ENCODE measurements around a stretch of chr17.

- CAGE, long polyA plus RNA, result no peak
- RRBS, result under 1% methylated on average over 2 of the region's 37 CpGs
Observed at GRCh38 chr17:45161326-45161760, 332 bp upstream of the HEXIM2 start.

GRCh38 chr17:45169280-45169883 is 7.7 kb downstream of the HEXIM2 start:
- CAGE, long polyA plus RNA, result no peak
- RRBS, result 90% methylated on average over 17 of the region's 33 CpGs

GRCh38 chr17:45171831-45172517 is 10.3 kb downstream of the HEXIM2 start:
- CAGE, long polyA plus RNA, result no peak
- RRBS, result 43% methylated on average over 3 of the region's 15 CpGs

DNA sequence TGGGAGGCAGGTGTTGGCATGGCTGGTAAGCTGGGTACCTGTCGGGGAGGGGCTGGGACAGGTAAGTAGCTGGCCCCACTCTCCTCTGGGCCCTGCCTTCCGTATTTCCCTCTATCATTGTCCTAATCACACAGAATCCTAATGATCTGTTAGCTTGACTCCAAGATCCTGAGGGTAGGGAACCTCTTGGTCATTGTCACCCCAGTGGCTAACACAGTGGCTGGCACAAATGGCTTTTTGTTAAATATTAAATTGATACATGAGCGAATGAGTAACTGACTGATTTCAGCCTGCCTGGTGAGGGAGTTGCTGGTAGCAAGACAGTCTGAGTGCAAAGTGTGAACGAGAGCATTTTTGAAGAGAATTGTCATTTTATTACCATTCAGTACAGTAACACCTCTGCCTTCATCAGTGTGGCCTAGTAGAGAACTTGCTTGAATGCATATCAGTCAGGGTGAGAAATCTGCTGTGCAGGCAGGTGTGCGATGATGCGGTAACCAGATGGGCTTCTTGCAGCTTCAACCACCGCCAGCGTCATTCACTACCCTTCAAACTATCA is 28.8 kb downstream of the HEXIM2 start:
- CAGE, long polyA plus RNA, result no peak
- RRBS, result no CpG with 5 or more reads among the region's 8 CpGs

DNA sequence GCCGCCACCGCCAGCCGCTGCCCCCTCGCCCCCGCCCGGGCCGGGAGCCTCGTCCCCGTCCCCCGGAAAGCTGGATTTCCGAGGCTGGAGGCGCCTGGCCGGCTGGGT is 176 bp downstream of the FMNL1 start:
- CAGE, long polyA plus RNA, result no peak
- RRBS, result 2% methylated on average over 9 of the region's 13 CpGs

- CAGE, long polyA plus RNA, result no peak
- RRBS, result 9% methylated on average over 44 of the region's 49 CpGs
Observed at GRCh38 chr17:45222115-45222609, 477 bp downstream of the FMNL1 start.

GRCh38 chr17:45228716-45229682 is 7.3 kb downstream of the FMNL1 start:
- CAGE, long polyA plus RNA, result no peak
- RRBS, result no CpG with 5 or more reads among the region's 19 CpGs

DNA sequence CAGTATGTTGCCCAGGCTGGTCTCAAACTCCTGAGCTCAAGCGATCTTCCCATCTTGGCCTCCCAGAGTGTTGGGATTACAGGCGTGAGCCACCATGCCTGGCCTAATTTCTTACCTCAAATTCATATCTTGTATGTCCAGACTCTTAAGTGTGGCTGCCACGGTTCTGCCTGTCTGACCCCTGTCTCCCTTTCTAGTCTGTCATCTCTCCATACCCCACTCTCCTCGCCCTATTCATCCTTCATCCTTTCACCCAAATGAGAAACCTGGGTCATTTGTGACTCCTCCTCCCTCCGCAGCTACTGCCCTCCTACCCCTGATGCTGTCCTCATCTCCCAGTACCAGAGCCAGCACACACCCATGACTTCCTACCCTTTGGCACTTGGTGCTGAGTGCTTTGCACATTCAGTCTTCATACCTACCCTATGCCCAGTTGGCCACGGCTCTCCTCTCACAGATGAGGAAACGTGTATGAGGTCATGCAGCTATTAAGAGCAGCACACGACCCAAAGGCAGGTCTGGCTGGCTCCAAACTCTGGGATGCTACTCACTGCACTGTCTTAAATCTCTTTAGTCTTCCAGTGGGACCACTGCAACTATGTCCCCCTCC is 1.7 kb downstream of the SPATA32 start:
- CAGE, long polyA plus RNA, result no peak
- RRBS, result no CpG with 5 or more reads among the region's 8 CpGs

DNA sequence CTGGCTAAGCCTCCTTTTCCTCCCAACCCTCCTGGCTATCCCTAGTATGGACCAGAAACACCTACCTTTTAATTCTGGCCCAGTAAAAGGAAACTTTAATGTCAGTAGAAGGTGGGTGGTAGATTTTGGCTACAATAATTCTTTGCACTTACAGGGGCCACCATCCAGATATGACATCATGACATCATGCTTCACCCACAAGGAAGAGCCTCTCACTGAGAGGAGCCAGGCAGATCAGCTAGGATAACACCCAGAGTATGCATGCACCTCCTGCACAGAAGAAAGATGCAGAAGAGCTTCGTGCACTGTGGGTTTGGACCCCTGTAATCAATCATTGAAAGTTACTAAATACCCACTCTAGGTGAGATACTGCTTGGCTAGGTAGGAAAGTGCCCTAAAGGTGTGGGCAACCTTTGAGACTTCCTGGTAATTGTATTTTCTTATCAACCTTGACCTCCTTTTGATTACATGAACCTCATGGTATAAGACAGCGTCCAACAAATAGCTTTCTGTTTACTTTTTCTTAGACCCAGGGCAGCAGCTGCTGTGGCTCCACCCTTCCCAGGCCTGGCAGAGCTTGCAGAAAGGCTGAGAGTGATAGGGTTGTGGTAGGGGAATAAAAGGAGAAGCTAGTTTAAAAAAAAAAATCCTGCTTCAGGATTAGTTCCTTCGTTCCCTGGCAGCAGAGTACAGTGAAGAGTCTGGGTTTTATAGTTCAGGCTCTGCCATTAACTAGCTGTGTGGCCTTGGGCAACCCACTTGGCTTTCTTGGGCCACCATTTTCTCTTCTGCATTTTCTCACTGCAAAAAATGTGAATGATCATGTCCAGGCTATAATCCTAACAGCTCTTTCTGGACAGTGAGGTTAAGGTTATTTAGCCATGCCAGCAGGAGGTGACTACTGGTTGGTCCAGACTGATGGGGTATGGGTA is 6.2 kb downstream of the MAP3K14 start:
- CAGE, long polyA plus RNA, result no peak
- RRBS, result no CpG with 5 or more reads among the region's 3 CpGs

DNA sequence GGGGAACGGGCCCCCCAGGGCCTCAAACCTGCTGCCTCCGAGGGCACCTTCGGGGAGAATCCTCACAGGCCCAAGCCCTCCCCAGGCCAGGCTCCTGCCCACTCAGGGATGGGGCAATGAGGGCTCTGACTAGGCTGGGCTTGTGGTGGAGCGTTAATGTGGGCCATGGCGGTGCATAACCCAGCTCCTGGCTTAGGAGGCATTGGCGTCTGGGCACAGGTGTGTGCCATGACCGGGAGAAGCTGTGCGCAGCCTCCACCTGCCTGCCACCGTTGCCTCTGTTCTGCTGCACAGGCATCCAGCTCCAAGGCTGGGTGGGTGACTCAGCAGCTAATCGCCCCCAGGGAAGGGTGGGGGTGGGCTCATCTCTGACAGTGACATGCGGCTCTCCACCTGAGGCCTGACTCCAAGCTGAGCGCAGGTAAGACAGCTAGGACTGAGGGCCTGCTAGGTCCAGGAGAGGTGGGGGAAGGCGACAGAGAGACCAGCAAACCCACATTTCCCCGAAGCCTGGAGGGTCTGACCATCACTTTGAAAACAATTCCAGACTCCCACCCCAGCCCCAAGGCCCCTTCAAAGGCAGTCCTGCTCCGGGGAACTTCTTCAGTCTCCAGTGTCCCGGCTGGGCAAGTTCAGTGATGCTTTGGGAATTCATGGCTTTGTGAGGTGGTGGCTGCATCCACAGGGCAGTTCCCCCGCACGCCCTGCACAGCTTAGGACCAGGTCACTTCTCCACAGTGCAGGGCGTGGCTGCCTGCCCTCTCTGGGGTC is 3.6 kb upstream of the ARHGAP27 start:
- CAGE, long polyA plus RNA, result no peak
- RRBS, result no CpG with 5 or more reads among the region's 19 CpGs

- CAGE, long polyA plus RNA, result no peak
- RRBS, result no CpG with 5 or more reads among the region's 6 CpGs
Observed at GRCh38 chr17:45579392-45580030, 89.0 kb upstream of the PLEKHM1 start.

DNA sequence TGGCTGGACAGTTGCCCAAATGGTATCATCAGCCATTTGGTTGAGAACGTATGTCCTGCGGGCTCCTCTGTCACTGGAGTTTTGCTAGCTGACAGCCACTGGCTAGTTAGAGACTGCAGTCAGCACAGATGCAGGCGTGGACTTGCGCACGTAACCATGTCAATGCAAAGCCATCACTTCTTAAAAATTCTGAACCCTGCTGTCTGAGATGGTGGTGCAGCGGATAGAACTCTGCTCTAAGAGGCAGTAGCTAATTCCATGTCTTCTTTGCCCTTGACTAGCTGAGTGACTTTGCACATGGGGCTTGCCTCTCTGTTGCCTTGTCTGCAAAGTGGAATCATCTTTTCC is 40.1 kb downstream of the MAPT start:
- CAGE, long polyA plus RNA, result no peak
- RRBS, result no CpG with 5 or more reads among the region's 6 CpGs

DNA sequence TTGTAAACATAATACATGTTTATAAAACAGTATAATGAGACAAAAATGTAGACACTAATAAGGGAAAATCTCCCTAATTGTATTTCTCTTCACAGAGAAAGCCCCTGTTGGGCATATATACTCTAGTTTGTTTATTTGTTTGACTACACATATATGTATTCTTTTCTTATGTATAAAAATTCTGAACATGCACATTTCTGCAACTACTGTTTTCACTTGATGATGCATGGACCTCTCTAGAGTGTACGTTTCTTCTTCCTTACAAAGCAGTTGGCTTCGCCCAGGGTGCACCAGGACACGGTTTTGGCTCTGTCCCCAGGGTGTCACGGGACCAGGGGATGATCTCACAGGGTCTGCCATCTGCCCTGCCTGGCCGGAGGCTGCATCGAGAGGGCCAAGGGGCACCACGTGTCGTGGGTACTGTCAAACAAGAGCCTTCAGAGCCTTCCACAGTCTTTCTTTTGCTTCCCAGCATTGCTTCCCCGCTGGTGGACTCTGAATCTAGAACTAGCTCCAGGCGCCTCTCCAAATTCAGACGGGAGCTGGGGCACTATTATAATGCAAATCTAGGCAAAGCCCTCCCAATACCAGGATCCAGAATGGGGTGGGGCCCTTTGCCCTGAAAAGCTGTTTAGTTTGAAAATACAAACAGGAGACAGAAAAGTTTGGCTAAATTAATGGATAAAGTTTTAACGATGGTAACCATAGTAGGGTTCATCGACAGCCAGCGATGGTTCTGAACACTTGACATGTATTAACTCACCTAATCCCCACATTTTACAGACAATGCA is 47.9 kb downstream of the MAPT start:
- CAGE, long polyA plus RNA, result no peak
- RRBS, result no CpG with 5 or more reads among the region's 14 CpGs

DNA sequence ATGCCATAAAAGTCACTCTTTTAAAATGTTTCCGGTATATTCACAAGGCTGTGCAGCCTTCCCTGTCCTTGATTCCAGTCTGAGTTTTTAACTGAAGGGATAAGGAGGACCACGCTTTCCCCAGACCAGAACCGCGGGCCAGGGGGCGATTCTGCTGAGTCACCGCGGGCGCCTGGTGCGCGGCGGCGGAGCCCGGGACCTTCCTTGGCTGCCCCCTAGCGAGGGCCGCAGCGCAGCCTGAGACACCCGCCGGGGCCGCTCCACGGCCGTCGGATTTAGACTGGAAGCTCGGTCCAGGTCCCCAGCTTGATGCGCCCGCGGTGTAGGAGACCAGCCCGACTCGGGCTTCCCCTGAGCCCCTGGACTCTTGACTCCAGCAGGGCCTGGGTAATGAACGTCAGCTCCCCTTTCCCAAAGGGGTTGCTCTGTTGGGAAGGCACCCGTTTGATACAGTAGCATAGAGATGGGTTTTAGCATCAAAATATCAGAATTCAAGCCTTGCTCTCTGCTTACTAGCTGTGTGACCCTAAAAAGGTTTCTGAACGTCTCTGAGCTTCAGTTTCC is 49.9 kb upstream of the STH start:
- CAGE, long polyA plus RNA, result no peak
- RRBS, result 4% methylated on average over 6 of the region's 31 CpGs

GRCh38 chr17:46027025-46027570 is 28.0 kb downstream of the STH start:
- CAGE, long polyA plus RNA, result no peak
- RRBS, result no CpG with 5 or more reads among the region's 7 CpGs

GRCh38 chr17:46030971-46031933 is 32.2 kb downstream of the STH start:
- CAGE, long polyA plus RNA, result no peak
- RRBS, result no CpG with 5 or more reads among the region's 22 CpGs

DNA sequence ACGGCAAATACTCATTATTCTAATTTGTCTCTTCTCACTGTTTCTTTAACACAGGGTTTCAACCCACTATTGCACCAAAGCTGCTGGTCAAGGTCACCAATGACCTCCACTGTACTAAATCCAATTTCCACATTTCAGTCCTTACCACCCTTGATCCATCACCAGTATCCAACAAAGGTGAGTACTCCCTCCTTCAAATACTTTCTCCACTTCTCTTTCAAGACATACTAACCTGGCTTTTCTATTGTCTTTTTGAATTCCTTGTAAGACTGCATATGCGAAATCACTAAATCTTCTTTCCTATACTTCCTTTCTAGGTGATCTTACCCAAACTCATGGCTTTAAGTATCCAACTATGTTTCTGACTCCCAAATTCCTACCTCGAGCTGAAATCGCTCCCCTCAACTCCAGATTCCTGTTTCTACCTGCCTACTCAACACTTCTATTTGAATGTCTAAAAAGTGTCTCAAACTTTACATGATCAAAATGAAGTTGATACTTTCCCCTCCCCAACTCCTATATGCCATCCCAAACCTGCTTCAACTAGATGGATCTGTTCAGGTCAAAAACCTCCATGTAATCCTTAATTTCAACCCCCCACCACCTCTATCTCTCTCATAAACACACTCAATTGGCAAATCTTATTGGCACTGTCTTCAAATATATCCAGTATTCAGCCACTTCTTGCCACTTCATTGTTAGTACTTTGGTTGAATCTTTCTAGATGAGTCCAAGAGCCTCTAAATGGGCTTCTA is 85.8 kb downstream of the KANSL1 start:
- CAGE, long polyA plus RNA, result no peak
- RRBS, result no CpG with 5 or more reads among the region's 4 CpGs

DNA sequence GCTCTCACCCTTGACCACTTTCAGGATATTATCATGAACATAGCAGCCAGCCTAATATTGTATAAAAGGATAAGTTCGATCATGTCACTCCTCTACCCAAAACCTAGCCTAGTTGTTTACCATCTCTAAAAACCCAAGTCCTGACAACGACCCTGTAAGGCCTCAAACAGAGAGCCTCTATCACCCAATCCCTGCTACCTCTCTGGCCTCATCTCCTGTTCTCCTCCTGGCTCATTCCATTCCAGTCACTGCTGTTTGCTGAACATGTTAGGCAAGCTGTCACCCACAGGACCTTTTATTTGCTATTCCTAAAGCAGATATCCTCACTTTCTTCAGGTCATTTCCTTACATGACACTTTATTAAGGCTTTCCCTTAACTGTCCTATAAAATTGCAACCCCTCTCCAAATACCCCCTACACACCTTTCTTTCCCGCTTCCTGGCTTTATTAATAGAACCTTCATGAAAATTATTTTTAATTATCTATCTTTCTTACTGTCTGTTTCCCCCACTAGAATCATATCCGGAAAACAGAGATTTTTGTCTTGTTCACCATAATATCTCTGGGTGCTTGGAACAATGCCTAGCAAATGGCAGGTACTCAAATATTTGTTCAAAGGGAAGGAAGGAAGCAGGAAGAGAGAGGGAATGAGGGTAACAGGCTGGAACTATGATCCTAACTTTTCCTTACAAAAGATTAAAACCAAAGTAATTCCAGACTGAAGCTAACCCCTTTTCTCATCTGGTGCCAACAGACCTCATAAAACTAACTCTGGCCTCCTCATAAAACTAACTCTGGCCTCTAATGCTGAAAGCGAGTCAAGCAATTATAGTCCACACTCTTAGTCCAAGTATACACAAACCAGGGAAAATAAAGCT is 85.0 kb downstream of the KANSL1 start:
- CAGE, long polyA plus RNA, result no peak
- RRBS, result no CpG with 5 or more reads among the region's 5 CpGs

DNA sequence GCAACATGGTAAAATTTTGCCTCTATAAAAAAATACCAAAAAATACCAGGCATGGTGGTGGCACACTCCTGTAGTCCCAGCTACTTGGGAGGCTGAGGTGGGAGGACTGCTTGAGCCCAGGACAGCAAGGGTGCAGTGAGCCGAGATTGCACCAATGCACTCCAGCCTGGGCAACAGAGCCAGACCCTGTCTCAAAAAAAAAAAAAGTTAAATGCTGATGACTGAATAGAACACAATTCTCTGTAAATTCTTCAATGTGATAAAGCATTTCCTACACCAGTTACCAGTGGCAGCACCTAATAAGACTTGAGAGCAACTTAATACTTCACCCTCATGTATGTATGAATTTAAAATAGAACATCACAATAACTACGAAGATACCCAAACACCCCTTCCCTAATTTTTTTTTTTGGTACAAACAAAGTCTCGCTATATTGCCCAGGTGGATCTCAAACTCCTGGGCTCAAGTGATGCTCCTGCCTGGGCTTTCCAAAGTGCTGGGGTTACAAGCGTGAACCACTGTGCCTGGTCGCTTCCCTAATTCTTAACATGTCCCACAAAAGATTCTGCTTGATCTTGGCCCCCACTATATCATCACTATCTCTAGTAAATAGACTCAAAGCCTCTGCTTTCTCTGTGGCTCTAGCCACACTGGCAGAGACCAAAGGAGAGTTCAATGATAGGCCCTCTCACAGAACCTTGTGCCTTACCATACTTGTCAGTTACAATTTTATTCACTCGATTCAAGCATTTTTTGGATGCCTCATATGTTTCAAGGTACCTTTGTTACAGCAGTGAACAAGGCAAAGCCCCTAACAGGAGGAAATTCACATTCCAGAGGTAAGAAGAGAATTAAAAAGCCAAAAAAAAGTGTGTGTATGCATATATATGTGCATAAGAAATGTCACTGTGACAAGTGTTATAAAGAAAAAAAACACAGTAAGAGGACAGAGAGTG is 65.4 kb downstream of the KANSL1 start:
- CAGE, long polyA plus RNA, result no peak
- RRBS, result no CpG with 5 or more reads among the region's 6 CpGs

GRCh38 chr17:46190621-46191156 is 2.5 kb downstream of the KANSL1 start:
- CAGE, long polyA plus RNA, result no peak
- RRBS, result no CpG with 5 or more reads among the region's 4 CpGs